RPMI7951 (cell line): Measurements from ENCODE around the gene TOR4A.

DNA sequence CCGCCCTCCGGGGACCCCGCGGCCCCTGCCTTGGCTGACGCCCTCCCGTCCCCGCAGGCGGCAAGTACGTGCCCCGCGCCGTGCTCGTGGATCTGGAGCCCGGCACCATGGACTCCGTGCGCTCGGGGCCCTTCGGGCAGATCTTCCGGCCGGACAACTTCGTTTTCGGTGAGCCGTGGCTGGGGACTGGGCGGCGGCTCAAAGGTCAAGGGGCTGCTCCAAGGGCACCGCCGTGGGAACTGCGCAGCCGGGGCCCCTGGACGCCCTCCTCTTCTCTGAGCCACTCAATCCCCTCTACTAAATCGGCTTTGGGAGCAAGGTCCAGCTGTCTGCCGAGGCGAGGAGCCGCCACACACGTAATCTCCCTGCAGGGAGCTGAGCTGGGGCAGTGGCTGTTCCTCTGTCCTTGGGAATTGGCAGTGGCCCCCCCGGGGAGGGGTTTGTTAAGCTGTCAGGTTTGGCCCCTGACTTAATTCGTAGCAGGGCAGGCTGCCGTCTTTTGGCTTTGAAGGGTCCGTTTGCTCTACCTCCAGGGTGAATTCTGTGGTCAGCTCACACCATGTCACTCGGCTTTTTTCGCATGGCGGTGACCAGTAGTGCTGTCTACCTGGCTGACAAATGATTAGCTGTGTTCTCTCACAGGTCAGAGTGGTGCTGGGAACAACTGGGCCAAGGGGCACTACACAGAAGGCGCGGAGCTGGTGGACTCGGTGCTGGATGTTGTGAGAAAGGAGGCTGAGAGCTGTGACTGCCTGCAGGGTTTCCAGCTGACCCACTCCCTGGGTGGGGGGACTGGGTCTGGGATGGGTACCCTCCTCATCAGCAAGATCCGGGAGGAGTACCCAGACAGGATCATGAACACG is 998 bp downstream of the TUBB4B start:
- RAMPAGE, long total RNA = no peak

DNA sequence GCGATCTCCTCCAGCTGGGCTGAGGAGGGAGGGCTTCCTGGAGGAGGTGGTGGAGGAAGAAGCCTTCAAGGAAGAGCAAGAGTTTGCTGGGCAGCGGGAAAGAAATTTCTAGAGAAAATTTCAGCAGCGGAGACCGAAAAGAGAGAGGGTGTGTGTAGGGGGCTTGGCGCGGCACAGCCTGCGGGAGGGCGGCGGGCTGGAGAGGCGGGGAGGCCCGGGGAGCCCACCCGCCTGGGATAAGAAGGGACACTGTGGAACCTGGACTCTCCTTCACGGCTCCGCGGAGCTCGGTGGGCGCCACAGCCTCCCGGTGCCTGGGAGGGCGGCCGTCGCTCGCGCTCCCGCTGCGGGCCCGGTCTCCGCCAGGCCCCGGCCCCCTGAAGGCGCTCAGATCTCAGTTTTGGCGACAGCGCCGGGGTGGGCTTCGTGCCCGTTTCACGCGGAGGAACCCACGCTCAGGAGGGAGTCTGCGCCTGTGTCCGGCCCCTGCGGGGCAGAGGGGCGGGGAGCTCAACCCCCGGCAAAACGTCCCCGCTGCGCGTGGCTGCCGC is 571 bp upstream of the NELFB start:
- RAMPAGE, long total RNA = no peak

- RAMPAGE, long total RNA = no peak
Measured at GRCh38 chr9:137269136-137269953, 8.2 kb upstream of the TOR4A start.

DNA sequence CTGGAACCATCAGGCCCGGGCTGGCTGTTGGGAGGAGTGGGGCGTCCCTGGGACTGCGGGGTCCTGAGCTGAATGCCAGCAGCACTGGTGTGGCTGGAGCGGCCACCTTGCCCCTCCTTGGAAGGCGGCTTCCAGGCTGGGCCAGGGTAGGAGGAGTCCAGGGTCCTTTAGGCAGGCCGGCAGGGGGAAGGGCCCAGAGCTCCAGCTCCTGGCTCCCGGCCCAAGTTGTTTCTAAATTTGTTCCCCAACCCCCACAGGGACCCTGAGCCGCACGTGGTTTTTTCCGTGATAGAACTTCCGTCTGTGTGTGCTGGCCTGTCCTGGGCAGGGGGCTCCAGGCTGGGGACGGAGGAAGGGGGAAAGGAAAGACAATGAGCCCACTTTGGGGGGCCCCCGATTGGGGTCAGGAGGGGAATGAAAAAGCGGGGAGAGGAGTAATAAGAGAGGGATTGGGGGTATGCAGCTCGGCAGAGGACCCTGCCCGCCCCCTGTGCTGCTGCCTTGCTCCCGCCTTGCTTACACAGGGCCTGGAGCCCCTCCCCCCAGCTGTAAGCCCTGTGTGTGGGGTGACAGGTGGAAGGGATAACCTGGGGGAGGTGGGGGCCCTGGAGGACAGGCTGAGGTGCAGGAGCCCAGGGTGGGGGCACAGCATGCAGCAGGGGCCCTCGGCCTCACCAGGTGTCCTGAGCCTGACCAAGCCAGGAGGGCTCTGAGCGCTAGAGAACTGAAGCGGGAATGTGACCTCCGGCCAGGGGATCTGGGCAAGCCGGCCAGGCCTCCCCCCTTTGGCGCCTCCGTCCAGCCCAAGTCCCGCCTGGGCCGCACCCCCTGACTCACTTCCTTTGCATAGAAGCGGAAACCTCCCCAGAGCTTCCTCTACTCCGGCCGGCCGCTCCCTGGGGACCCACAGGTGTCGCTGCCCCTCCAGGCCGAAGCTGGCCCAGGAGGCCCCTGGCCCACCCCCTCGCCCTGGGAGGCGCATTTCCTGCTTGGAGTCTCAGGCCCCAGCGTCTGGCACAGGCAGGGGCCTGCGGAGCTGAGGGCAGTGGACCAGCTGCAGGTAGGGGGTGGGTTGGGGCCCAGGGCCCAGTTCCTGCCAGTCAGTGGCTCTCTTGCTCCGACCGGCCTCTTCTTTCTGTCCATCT is at the start of gene TOR4A:
TSS of gene TOR4A (plus strand) at position 879 of the 1,145 bp plus-strand sequence.
- RAMPAGE, long total RNA = no peak

DNA sequence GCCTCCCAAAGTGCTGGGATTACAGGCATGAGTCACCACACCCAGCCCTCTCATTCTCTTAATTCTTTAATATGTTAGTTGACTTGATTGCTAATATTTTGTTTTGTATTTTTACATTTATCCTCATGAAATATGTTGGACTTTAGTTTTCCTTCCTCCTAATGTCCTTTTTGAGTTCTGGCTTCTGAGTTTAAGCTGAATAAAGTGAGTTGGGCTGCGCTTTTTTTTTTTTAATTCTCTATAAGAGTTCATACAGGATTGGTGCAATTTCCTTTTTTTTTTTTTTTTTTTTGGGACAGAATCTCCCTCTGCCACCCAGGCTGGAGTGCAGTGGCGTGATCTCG is 59.9 kb downstream of the EXD3 start:
- RAMPAGE, long total RNA = no peak

GRCh38 chr9:137417152-137418031 is 5.6 kb downstream of the EXD3 start:
- RAMPAGE, long total RNA = no peak

GRCh38 chr9:137436730-137437469 is 4.3 kb downstream of the ENTPD8 start:
- RAMPAGE, long total RNA = no peak

- RAMPAGE, long total RNA = no peak
Measured at GRCh38 chr9:137445744-137446528, 4.8 kb upstream of the ENTPD8 start.

DNA sequence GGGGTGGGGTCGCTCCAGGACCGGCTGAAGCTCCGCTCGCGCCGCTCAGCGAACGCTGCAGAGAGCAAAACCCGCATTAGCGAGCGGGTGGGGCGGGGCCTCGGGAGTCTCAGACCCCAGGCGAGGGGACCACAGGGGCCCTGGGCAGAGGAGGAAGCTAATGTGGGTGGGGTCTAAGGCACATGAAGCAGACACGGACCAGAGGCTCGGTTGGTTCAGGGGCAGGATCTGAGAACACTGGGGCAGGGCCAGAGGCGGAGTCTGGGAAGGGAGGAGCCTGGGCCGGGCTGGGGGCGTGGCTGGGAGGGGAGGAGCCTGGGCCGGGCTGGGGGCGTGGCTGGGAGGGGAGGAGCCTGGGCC is 5.4 kb downstream of the NSMF start:
- RAMPAGE, long total RNA = no peak

GRCh38 chr9:137494032-137494568 is 35.0 kb upstream of the NSMF start:
- RAMPAGE, long total RNA = no peak

DNA sequence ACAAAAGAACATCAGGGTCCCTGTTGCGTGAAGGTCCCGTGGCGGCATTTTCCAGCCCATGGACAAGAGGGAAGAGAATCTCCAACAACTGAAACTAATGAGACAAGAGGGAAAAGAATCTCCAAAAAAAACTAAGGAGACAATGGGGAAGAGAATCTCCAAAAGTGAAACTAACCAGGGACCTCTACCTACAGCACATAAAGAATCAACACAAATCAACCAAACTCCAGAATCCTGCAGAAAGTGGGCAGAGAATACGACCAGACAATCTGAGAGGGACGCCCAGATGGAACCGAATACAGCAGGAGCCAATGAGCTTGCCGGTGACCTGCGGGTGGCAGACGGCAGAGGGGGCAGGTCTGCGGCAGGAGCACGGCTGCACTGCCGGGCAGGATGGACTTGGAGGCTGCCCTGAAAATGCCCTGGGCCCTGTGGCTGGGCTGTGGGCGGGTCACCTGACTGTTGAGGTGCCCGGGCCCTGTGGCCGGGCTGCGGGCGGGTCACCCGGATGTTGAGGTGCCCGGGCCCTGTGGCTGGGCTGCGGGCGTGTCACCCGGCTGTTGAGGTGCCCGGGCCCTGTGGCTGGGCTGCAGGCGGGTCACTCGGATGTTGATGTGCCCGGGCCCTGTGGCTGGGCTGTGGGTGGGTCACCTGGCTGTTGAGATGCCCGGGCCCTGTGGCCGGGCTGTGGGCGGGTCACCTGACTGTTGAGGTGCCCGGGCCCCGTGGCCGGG is 36.4 kb downstream of the PNPLA7 start:
- RAMPAGE, long total RNA = no peak

DNA sequence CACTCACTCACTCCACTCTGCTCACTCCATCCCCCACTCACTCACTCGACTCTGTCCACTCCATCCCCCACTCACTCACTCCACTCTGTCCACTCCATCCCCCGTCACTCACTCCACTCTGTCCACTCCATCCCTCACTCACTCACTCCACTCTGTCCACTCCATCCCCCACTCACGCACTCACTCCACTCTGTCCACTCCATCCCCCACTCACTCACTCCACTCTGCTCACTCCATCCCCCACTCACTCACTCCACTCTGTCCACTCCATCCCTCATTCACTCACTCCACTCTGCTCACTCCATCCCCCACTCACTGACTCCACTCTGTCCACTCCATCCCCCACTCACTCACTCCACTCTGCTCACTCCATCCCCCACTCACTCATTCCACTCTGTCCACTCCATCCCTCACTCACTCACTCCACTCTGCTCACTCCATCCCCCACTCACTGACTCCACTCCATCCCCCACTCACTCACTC is 32.2 kb downstream of the PNPLA7 start:
- RAMPAGE, long total RNA = no peak

- RAMPAGE, long total RNA = no peak
Measured at GRCh38 chr9:137606890-137607616, 1.6 kb downstream of the ARRDC1 start.

DNA sequence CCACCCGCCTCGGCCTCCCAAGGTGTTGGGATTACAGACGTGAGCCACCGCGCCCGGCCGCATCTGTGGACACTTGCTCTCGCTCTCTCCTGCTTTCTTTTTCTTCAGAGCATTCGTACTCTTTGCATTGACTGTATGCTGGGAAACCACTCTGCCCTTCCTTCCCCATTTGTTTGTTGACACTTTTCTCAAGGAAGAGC is 28.9 kb downstream of the EHMT1 start:
- RAMPAGE, long total RNA = no peak

DNA sequence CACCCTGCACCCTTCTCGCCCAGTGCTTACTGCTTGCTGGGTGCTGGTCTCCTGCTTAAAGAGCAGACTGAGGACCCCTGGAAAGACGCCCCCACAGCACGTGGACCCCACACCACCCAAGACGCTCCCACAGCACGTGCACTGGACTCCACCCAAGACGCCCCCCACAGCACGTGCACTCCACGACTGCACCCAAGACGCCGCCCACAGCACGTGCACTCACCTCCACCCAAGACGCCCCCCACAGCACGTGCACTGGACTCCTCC is 50.4 kb downstream of the EHMT1 start:
- RAMPAGE, long total RNA = no peak

DNA sequence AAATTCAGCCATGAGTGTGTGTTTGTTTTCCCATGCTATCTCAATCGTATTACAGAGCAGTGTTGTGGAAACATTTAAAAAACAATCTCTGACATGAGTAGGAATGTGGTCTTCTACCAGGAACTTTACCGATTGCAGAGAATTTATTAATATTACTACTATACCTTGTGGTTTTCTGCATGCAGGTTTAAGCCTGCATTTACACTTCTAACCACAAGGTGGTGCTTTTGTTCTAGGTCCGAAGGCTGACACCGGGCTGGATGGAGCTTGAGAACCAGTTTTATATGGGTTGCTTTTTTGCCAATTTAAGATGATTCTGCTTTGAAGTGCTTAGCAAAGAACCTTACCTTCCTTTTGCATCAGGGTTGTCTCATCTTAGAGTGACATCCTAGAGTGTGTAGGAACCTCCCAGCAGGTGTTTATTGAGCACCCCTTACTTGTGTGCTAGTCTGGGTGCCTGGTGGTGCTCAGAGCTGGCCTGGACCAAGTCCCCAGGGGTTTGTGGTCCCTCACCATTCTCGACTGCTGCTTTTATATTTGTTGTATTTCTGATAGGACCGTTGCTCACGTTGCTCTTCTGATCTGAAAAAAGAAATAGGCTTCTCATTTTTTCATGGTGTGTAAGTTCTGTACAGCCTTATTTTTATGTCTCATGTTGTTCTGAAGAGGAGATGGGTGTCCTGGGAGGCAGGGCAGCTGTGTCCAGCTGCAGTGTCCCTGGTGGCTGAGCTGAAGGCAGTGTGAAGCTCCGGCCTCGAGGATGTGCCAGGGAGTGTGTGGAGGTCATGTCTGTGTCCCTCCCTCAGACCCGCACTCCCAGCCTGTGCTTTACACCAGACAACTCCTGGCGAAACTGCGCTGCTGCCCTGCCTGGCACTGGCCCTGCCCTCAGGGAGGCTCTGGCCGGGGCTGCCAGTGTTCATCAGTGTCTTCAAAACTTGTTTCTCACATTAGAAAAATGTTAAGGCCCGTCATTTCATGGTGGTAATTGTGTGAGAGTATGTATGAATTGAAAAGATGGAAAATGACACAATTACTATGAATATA is 54.3 kb downstream of the EHMT1 start:
- RAMPAGE, long total RNA = no peak

DNA sequence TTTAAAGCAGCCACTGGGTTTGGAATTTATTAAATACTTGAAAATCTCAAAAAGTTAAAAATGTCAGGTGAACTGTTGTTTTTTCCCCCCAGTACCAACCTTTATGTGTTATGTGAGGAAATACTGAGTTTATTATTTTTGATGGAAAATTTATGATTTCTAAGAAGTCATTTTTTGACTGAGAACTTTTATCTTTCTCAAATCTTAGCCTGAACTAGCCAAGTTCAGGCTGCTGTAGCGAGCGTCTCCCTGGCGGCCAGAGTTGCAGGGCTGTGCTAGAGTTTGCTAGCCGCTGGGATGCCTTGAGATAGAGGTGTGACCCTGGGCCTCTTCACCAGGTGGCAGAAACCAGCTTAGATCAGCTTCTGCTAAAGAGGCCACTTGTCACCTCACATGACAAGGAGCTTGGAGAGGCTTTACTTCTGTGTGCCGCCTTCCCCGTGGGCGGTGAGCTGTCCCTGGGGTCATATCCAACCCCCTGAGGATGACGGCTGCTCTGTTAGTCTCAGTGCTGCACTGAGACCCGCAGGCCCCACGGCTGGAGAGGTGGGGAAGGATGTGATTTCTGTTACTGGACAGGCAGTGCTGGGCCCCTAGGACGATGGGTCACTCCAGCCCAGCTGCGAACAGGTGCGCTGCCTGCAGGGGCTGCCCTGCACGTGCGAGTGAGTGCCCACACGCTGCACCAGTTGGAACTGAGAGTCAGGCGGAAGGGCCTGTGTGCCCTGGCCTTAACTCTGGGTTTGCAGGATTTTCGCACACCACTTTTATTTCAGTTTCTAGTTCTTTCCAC is 63.7 kb downstream of the EHMT1 start:
- RAMPAGE, long total RNA = no peak

DNA sequence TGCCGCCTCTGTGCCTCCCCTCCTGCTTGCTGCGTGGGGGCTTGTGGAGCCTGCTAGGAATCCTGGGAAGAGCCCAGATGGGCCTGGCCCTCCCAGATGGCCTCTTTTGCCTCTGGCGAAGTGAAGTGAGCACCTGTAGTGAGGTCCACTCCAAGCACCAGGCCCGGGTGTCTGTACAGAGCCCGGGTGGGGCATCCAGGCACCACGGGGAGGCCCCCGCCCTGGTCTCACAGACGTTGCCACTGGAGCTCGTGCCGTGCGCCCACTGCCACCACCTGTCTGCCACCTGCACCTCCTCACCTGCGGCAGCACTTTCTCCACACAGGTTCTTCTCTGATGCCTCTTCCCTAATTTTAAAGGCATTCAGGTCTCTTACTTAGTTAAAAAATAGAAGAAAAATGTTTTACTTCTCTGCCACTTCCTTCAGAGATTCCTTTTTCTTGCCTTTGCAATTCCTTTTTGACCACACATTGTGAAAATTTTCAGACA is 48.7 kb upstream of the CACNA1B start:
- RAMPAGE, long total RNA = no peak